Measurements from ENCODE around the gene THYN1.

DNA sequence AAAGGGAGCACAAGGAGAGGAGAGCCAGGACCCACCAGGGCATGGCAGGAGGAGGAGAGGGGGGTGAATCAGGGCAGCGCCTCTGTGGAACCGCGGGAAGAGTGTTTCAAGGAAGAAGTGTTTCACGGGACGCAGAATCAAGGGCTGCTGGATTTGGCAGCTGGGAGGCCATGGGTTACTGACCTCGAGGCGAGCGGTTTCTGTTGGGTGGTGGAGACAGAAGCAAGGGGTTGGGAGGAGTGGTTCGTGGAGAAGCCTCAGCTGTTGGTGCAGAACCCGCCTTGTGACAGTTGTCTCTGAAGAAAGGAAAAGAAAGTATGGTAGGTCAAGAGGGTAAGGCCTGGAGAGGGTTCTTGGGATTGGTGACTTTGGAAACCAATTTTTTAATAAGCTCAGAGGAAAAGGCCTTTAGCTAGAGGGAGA lies 13.1 kb downstream of the VPS26B start:
- PRO-cap = no peak

- PRO-cap = bidirectional peak, plus-strand start at chr11:134253601, minus-strand start at chr11:134253320
Measured at GRCh38 chr11:134252567-134253691, at the start of gene THYN1. Gene THYN1, minus strand, starts transcription at chr11:134253352.

- PRO-cap = no peak
Measured at GRCh38 chr11:134269206-134269526, 7.0 kb upstream of the GLB1L3 start.

GRCh38 chr11:134517672-134518190 lies 105.7 kb upstream of the B3GAT1 start:
- PRO-cap = no peak

Data from natural killer cell (primary cell).